ENCODE measurements around the genes ZNF181 and GRAMD1A.

GRCh38 chr19:33392121-33392826 is 18.8 kb downstream of the CEBPG start:
- PRO-cap, 2 experiments = no peak in any of the 2 experiments

- PRO-cap, 2 experiments = no peak in any of the 2 experiments
Observed at GRCh38 chr19:33410636-33411293, 37.3 kb downstream of the CEBPG start.

DNA sequence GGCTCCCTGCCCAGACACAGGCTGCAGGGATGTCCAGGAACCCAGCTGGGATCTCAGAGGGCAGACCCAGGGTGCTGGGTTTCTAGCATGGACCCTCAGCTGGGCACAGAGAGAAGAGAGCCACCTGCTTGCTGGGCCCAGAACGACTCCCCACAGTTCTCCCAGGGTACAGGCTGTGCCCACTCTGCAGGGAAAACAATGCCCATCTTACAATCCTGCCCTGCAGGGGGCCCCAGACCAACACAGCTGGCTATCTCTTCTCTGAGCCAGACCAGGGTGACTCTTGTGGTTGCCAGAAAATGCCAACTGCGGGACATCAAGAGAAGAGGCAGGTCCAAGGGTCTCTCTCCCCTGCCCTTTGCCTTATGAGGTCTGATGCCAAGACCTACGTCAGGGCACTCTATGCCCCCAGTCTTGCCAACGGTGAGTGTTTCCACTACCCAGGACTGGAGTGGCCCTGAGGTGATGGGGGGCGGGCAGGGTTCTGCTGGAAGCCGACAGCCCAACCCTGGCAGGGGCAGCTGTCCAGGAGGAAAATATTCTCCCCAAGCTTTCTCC is 64.7 kb downstream of the CEBPG start:
- PRO-cap, 2 experiments = no peak in any of the 2 experiments

DNA sequence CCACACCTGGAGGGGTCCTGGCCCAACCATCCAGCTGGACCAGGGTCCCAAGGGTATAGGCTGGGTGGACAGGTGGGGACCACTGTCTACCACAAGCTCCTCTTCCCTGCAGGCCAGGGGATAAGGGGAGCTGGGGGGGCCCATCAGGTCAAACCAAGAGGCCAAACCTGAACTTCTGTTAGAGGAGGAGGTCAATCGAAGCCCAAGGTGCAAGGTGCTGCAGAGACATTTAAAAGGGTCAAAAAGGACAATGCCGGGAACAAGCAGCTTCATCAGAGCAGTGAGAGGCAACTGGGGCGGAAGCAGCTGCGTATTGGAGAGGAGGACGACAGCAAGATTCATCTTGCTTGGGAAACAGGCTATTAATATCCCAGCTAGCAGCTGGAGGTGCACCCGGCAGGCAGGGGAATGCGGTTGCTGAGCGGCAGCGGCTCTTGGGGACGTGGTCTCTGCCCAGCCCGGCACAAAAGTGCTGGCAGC is 34.8 kb downstream of the PEPD start:
- PRO-cap, 2 experiments = no peak in any of the 2 experiments

DNA sequence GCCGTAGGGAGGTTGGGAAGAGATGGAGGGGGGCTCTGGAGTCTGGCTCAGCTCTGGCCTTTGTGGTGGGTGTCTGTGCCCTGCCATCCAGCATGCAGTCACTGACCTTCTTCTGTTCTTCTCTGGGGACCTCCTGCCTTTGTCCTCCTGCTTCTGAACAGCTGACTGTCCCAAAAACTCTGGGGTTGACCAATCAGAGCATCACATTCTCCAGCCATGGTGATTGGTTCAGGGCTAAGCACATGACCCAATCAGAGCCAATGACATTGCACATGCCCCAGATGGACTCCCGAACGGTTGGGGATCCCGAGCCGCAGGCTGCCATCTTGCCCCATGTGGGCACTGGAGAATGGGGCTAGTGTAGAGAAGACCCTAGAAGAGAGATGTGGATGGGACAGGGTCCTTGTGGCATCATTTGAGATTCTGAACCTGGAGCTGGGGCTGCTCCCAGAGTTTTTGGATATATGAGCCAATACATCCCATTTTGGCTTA is 31.3 kb upstream of the PEPD start:
- PRO-cap, 2 experiments = no peak in any of the 2 experiments

GRCh38 chr19:33813182-33813790 is 16.6 kb downstream of the KCTD15 start:
- PRO-cap, 2 experiments = no peak in any of the 2 experiments

DNA sequence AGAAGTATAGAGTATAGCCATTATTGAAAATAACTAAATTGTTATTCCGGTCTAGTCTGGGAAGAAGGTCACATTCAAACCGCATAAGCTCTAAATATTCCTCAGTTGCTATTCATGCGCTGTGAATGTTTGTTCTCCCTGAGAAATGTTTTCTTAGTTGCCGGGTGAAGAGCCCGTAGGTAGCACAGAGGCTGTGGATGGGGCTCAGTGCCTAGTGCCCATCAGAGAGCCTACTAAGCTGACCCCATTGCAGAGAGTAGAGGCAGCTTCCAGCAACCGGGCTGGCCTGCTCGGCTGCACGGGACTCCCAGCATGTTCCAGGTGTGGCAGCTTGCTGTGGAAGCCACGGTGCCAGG is 82.2 kb downstream of the KCTD15 start:
- PRO-cap, 2 experiments = no peak in any of the 2 experiments

- PRO-cap, 2 experiments = no peak in any of the 2 experiments
Observed at GRCh38 chr19:34253745-34254144, 609 bp upstream of the GARRE1 start.

DNA sequence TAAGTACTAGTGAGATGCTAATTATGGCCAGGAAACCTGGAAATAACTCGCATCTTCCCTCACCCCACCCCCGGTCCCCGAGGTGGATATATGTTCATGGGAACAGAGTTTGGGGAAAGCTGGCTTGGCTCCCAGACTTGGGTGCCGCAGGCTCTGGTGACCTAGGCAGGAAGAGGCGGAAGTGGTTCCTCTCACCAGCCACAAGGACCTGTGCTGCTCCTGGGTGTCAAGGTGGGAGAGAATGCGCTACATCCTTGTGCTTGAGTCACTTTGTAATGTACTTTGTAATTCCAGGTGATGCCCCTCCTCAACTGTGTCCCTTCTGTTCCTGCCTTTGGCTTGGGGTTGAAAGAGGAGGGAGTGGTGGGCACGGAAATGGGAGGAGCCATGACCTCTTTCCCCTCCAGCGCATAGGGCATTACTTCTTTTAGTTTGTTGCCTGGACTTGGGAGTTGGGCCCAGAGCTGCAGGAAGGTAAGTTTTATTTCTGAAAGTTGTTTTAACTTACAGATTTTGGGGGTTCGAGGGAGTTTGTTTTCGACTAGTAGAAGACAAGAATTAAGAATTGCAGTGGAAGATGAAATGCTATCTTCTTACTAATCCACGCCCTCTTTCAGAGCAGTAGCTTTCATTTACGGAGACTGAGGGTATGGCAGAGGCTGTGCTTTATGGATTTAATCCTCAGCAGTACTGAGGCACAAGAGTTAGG is 10.9 kb downstream of the GARRE1 start:
- PRO-cap, 2 experiments = no peak in any of the 2 experiments

DNA sequence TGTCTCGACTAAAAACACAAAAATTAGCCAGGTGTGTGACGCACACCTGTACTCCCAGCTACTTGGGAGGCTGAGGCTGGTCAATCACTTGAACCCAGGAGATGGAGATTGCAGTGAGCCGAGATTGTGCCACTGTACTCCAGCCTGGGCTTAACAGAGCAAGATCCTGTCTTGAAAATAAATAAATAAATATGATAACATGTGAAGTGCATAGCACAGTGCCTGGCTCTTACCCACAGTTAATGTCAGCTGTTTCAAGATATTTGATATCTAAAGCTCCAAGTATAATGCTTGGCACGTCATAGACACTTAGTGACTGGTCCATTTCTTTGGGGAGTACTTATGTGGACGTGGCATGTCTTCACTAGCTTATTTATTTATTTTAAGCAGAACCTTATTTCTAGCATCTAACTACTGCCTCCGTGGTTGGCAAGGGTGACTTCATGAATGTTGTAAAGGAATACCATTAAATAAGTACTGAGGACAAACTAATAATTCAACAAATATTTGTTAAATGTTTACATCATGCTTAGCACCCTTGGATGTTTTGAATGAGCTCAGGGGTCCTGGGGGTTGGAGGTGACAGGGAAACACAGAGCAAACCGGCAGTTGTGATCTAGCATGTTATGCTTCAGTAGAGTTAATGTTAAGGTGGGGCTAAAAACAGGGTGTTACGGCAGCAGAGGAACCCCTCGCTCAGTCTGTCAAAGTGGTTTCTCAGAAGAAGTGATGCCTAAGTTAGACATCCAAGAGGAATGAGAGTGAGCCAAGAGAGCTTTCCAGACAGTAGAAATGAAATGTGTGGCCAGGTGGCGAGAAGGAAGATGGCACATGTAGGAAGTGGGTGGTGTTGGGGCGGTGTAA is 18.9 kb downstream of the GARRE1 start:
- PRO-cap, 2 experiments = no peak in any of the 2 experiments

DNA sequence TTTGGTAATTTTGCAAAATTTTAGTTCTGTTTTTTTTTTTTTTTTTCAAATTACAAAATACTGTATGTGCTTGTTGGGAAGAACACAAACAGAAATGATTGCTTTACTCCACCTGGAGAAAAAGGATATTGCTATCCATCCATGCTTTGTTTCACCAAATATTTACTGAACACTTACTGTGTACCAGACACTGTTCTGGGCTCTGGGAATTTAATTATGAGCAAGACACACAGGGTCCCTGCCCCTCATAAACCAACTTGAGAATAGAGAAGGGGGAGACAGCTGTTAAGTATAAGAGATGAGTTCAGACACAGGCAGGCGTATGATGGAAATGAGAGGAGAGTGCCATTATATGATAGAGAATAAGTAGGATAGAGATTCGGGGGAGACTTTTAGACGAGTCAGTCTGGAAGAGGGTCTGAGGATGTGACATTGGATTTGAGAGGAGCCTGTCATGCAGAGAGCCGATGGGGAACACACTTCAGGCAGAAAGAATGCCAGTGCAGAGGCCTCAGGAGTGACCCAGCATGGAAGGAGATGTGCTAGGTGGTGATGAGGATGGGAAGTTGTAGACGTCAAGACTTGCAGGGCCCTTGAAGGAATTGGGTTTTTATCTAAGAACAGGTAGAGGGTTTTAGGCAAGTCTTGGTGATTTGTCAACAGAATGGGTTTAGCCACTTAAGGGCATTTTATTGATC is 27.8 kb upstream of the GPI start:
- PRO-cap, 2 experiments = no peak in any of the 2 experiments

GRCh38 chr19:34366186-34366722 is 1.3 kb downstream of the GPI start:
- PRO-cap, 2 experiments = peak in 1 of 2 experiments; most common plus-strand start chr19:34366470 (in 1); most common minus-strand start chr19:34366357 (in 1)

GRCh38 chr19:34479084-34479342 is 2.5 kb upstream of the WTIP start:
- PRO-cap, 2 experiments = no peak in any of the 2 experiments

DNA sequence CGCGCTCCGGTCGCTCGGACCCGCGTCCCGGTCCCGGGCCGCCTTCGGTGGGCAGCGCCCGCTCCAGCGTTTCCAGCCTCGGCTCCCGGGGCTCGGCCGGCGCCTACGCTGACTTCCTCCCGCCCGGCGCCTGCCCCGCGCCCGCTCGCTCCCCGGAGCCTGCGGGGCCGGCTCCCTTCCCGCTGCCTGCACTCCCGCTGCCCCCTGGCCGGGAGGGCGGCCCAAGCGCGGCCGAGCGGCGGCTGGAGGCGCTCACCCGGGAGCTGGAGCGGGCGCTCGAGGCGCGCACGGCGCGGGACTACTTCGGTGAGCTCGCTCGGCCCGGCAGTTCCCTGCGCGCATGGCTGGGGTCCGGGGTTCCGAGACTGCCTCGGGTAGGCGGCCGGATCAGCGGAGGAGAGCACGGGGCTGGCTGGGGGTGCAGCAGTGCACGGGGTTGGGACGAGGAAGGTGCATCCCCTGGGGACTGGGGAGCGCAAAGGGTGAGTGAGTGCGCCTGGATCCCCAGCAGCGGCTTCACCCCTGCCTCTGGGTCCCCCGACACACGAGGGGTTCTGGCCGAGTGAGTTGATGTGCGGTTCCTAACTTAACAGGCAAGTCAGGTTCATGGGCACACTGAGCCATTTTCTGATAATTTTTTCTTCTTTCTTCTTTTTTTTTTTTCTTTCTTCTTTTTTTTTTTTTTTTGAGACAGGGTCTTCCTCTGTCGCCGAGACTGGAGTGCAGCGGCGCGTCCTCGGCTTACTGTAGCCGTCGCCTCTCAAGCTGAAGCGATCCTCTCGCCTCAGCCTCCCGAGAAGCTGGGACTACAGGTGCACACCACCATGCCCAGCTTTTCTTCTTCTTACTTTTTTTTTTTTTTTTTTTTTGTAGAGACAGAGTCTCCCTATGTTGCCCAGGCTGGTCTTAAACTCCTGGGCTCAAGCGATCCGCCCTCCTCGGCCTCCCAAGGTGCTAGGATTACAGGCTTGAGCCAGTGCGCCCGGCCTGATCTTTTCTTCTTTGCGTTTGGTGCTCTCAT is 1.1 kb downstream of the WTIP start:
- PRO-cap, 2 experiments = no peak in any of the 2 experiments

- PRO-cap, 2 experiments = peak in 2 of 2 experiments; most common plus-strand start chr19:34734179 (in 2); most common minus-strand start chr19:34733847 (in 2)
Observed at GRCh38 chr19:34733770-34734447, at the start of gene ZNF181. TSS of gene ZNF181 (plus strand) at chr19:34734243.

DNA sequence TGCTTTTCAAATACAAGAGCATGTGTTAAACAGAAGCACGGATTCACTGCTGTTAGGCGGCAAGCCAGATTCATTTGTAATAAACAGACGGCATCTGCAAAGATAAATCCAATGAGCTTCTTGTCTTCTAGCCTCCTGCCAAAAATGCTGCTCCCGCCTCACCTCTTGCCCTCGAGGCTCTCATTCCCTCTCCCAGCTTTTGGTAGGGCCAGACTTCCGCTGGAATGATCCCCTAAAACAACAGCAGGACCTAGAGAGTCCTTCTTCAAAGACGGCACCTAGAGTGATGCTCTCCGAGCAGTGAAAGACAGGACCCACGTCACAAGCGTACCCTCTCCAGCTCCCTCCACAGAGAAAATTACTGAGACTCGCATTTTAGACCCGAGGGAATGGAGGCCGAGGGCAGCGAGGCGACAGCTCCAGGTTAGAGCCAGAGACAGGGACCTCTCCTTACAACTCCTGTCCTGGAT is 806 bp downstream of the ZNF599 start:
- PRO-cap, 2 experiments = no peak in any of the 2 experiments

DNA sequence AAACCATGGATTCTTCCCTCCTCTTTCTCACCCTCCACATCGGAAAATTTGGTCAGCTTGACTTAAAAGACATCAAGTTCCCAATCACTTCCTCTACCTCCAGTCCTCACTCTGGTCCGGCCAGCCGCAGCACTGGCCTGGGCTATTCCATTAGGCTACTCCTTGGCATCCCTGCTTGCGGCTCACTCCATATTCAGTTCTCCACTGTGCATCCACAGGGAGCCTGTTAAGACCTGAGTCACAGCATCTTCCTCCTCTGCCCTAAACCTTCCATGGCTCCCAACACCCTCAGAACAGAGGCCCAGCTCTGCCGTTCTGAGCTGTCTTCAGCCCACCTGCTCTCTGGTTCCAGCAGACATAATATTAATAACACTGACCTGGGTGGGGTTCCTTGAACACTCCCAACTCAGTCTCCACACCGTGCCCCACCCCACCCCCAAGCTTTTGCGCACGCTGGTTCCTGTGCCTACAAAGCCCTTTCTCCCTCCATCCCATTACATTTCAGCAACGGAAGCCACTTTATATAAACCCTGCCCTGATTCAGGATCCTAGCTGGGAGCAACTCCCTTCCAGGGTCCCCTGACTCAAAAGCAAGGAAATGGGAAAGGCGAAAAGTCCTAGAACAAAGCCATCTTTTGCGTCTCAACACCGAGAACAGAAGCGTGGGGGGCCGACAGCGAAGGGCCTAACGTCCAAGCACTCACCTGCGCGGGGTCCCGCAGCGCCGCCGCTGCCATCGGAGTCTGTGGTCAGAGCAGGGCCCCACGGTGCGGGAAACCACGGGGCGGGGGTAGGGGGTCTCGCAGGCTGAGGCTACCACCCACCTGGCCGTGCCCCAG is 884 bp downstream of the ZNF792 start:
- PRO-cap, 2 experiments = no peak in any of the 2 experiments

- PRO-cap, 2 experiments = peak in 2 of 2 experiments; most common plus-strand start chr19:35000328 (in 2); most common minus-strand start chr19:35000204 (in 2)
Observed at GRCh38 chr19:35000066-35000851, at the start of gene GRAMD1A. TSS of gene GRAMD1A (plus strand) at chr19:35000323.

GRCh38 chr19:35005585-35006057 is 5.5 kb downstream of the GRAMD1A start:
- PRO-cap, 2 experiments = no peak in any of the 2 experiments

DNA sequence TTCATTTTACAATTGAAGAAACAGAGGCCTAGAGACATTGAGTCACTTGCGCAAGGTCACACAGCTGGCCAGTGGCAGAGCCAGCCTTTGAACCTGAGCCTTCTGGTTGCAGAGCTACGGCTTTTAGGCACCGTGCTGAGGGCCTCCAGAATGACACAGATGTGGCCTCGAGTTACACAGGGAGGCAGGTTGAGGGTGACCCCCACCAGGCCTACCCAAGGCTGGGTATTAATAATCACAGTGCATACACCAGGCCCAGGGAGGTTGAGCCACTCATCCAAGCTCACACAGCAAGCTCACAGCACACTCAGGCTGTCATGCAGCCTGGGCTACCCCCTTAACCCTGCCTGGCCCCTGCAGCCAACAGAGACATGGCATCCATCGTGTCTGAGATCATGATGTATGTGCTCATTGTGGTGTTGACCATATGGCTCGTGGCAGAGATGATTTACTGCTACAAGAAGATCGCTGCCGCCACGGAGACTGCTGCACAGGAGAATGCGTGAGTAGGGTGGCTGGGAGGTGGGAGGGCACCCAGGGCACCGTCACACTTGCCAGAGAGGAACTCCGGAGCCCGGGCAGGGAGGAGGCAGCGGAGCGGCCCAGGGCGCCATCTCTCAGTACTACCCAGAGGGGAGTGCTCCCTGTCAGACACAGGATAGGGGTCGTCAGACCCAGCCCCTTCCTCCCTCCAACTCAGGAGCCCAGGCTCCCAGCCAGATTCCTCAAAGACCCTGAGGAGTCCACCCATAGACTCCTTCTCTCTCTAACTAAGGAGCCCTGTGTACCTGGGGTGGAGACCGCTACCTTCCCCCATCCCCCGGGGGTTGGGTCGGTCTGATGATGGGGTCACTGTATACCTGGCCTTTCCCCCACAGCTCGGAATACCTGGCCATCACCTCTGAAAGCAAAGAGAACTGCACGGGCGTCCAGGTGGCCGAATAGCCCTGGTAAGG is 2.5 kb upstream of the HPN start:
- PRO-cap, 2 experiments = no peak in any of the 2 experiments

Data from cytotoxic T cell (primary cell).